Cerebral cortex (tissue), 2 donors: ENCODE data around the genes TRIM38, H2AC7 and H3C6.

GRCh38 chr6:25757977-25758345 is 3.4 kb downstream of the SLC17A4 start:
- PRO-cap, 2 experiments: no peak in any of the 2 experiments

- PRO-cap, 2 experiments: no peak in any of the 2 experiments
Measured at GRCh38 chr6:25781881-25782445, 27.4 kb downstream of the SLC17A4 start.

DNA sequence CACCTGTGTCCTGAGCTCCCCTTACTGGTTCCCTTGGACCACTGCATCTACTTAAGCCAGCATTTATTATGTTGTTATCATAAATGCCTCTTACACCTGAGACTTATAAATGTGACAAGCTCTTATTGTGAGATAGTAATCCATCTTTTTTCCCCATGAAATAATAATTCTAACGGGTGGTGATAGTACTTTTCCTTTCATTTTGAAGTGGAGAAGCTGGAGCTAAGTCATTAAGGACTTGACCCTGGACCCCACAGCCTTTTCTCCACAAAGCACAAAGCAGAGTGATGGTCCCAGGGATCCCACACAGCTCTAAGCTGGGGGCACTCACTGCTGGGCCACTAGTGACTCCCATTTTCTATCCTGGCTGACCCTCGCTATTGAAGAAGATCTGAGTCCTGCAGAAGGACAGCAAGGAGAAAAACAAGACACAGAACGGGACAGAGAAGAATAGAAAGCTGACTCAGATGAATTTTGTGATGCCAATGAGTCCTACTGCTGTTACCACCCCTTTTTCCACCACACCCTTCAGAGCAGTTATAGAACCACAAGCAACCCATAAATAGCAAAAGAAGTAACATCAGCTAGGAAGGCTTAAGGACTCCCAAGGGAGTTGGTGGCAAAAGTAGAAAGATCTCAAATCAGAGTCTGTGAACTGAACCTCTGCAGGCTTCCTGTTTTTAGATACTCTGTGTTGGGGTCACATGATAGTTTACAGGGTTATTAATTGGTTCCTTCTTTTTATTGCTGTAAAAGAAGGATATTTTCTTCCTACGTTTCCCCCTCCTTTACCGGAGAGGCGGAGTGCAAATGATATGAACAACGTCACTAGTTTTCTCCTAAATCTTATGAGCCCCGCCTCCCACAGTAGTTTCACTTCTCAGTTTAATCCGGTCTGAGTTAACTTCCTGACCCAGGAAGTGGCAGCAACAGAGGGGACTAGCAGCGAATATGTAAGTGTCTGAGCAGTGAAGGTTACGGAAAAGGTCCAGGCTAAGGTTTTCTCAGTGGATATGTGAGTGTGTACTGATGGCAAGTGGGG is at the start of gene TRIM38:
TRIM38 (plus strand) TSS at position 900 of the 1,042 bp plus-strand sequence.
- PRO-cap, 2 experiments: peak in 1 of 2 experiments; most common plus-strand start position 900 of the sequence (in 1); most common minus-strand start position 657 of the sequence (in 1)

GRCh38 chr6:26019785-26020070 is 523 bp upstream of the H3C1 start:
- PRO-cap, 2 experiments: no peak in any of the 2 experiments

- PRO-cap, 2 experiments: peak in 2 of 2 experiments; most common plus-strand start chr6:26026518 (in 2); most common minus-strand start chr6:26026331 (in 1)
Measured at GRCh38 chr6:26026060-26026627, 939 bp downstream of the H4C2 start.

DNA sequence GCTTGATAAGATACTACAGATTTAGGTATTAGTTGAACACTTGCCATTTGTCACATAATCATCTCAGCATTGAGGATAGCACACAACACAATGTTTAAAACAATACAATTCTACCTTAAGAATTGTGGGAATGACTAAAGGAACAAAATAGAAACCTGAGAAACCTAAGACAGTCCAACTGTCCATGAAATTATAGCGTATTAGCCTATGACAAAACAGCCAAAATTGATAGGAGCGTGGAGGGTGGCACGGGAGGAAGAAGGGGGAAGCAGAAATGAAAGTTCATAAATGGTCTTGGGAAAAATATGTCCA is 2.2 kb downstream of the H1-2 start:
- PRO-cap, 2 experiments: no peak in any of the 2 experiments

GRCh38 chr6:26131619-26132718 is 8.0 kb downstream of the H2AC6 start:
- PRO-cap, 2 experiments: no peak in any of the 2 experiments

- PRO-cap, 2 experiments: no peak in any of the 2 experiments
Measured at GRCh38 chr6:26170186-26170570, 12.3 kb downstream of the H2BC5 start.

DNA sequence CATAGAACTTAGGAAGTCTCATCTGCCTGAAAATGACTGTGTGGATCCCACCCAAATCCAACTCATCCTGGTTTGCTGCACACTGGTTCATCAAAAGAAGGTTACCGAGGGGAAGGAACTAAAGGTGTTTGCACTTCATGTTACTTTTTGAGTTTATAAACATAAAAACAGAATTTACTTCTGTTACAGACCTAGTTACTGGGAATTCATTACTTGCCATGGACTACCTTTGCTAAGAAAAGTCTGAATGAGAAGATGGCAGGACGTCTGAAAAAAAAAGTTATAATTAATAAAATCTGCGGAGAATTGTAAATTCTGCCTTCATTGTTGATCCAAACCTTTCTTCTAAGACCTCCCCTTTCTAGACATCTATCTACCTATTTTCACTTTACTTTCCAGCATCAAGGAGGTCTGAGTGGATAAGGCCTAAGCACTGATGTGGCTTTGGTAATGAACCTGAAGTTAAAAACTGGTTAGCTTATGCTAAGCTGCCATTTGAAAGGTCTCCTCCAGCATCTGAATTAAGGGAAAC is 12.5 kb upstream of the H2BC6 start:
- PRO-cap, 2 experiments: no peak in any of the 2 experiments

DNA sequence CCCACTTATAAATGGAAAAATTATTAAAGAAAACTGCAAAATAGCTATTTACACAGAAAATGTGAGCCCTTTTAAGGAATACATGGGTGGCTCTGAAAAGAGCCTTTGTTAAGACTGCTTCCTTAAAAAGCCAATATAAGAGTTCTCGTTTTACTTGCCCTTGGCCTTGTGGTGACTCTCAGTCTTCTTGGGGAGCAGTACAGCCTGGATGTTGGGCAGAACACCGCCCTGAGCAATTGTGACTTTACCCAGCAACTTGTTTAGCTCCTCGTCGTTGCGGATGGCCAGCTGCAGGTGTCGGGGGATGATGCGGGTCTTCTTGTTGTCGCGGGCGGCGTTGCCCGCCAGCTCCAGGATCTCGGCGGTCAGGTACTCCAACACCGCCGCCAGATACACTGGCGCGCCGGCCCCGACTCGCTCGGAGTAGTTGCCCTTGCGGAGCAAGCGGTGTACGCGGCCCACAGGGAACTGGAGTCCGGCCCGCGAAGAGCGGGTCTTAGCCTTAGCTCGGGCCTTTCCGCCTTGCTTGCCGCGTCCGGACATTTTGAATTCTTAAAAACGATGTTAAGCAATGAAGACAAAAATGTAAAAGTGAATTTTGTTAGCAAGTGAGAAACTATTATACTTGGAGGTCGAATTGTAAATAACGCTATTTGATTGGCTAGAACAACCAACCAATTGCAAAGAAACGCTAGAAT is at the start of gene H2AC7:
H2AC7 (minus strand) TSS at position 593 of the 698 bp plus-strand sequence.
- PRO-cap, 2 experiments: peak in 1 of 2 experiments; most common plus-strand start position 197 of the sequence (in 1); most common minus-strand start position 397 of the sequence (in 1)

- PRO-cap, 2 experiments: peak in 1 of 2 experiments; most common plus-strand start chr6:26225135 (in 1); most common minus-strand start chr6:26224923 (in 1)
Measured at GRCh38 chr6:26224779-26225556, at the start of gene H3C6. Gene H3C6, plus strand, starts transcription at chr6:26225135.

GRCh38 chr6:26235328-26235679 is 517 bp upstream of the H1-3 start:
- PRO-cap, 2 experiments: no peak in any of the 2 experiments

GRCh38 chr6:26318942-26319308 is 33.6 kb upstream of the H4C8 start:
- PRO-cap, 2 experiments: no peak in any of the 2 experiments

DNA sequence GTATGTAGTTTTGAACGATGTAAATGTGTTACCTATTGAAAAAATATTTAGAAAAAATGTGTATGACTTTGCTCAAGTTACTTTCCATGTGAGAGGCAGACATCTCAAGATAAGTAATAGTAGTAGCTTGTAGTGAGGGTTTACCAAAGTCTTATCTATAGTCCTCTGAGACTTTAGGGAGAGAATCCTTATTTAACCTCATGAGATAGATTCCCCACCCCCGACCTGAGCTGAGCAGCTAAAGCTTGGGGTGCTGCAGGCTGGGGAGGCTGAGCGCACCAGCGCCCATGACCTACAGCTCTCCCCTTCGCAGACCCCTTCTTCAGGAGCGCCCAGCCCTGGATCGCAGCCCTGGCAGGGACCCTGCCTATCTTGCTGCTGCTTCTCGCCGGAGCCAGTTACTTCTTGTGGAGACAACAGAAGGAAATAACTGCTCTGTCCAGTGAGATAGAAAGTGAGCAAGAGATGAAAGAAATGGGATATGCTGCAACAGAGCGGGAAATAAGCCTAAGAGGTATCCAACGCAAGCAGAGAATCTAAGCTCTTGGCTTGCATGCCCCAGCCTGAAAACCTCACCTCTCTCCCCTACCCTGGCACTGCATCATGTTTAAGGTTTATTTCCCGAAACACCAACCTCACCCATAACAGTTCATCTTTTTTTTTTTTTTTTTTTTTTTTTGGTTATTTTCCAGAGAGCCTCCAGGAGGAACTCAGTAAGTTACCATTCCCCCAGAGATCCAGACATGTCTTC is 7.8 kb downstream of the BTN3A2 start:
- PRO-cap, 2 experiments: no peak in any of the 2 experiments

DNA sequence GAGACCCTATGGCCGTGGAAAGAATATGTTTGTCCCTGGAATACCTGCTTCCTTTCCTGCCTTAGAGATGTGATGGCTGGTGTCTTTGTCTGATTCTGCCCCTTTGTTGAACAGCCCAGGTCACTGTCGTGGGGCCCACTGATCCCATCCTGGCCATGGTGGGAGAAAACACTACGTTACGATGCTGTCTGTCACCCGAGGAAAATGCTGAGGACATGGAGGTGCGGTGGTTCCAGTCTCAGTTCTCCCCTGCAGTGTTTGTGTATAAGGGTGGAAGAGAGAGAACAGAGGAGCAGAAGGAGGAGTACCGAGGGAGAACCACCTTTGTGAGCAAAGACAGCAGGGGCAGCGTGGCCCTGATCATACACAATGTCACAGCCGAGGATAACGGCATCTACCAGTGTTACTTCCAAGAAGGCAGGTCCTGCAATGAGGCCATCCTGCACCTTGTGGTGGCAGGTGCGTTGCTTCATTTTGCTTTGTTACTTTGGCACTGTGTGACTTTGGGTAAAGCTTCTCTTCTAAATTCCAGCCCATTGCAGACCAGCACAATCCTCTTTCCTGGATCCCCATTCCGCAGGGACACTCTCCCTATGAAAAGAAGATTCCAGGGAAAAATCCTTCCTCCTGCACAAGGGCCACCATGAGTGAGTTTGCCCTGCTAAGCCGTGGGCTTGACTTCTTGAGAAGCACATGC is 17.3 kb upstream of the BTN3A3 start:
- PRO-cap, 2 experiments: no peak in any of the 2 experiments

GRCh38 chr6:26451458-26452029 is 6.2 kb upstream of the BTN2A1 start:
- PRO-cap, 2 experiments: no peak in any of the 2 experiments

DNA sequence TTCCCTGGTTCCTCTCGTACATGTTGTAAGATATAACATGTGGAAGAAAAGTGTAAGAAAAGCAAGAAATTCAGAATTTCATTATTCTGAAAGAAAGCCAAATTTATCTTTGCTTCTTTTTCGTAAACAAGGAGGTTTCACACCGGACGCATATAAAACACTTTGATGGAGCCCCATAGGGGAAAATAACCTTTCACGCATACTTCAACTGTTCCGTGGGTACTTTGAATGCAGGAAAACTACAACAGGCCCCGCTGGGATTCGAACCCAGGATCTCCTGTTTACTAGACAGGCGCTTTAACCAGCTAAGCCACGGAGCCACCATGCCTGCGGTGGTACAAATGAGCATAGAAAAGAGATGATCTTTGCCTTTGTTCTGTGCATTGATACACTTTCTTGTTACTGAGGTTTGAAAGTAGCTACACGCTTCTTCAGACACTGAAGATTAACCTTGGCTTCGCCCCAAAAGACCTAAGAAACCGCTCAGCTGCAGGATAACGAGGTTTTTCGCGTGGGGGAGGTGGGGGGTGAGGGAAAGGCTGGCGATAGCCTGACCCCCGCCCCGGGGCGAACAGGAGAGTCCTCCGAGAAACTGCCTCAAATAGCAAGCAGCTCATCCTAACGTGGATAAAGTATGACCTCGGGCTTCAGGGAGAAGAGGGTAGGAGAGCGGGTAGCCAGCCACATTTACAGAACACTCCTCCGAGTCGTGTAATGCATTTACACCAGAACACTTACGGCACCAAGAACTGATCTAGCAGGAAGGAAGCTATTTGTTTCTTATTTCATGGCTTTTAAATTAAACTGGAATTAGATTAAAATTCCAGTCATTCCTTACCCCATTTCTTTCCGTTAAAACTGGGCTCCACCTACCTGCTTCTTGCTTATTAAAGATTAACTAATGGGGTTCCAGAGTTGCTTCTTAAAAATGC is 5.2 kb upstream of the HMGN4 start:
- PRO-cap, 2 experiments: peak in 2 of 2 experiments; most common minus-strand start position 325 of the sequence (in 2)

- PRO-cap, 2 experiments: no peak in any of the 2 experiments
Measured at GRCh38 chr6:26571564-26572516, 24.9 kb upstream of the ABT1 start.

- PRO-cap, 2 experiments: no peak in any of the 2 experiments
Measured at GRCh38 chr6:26595592-26596421, 946 bp upstream of the ABT1 start.

DNA sequence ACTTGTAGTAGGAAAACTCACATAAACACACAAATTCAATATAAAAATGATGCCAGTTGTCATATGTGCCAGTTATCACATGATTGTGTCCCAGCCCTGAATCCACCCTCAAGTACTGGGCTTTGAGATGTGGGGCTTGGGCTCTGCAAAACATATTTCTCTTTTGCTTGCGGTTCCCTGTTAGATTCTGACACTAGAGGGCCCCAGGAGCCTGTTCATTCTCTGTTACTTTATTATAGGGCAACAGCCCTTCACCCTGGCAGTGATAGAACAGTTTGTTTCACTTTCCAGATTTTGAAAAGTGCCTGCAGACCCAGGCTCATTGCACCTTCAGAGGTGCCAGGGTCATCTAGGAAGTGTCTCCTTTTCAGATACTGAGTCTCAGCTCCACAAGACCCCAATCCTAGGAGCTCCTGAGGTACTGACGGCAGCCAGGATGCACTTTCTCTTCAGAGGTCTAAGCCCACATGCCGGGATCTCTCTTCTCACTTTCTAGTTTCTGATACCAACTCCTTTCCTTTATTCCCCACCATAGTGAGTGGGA is 10.7 kb downstream of the ABT1 start:
- PRO-cap, 2 experiments: no peak in any of the 2 experiments